Mesothelial cell of epicardium (in vitro differentiated cells): ENCODE measurements around the genes OR10G7, OR8B2 and ROBO3.

DNA sequence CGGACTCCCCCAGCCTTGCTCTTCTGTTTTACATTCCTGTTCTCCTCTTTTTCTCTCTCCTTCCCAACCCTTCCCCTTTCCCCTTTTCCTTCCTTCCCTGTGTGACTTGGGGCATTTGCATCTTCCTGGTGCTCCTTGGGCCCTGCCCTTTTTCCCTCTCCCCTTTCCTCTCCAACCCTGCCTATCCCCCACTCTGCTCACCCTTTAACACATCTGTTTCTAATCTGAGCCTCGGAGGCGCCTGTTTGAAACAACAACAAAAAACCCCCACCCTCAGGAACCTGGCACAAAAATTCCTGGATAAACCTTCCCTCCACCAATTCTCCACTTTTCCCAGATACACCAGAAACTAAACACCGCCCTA is 766 bp downstream of the CLMP start:
- PRO-cap = no peak

GRCh38 chr11:123320240-123320507 is 109.9 kb upstream of the GRAMD1B start:
- PRO-cap = no peak

GRCh38 chr11:123461096-123461518 is 31.0 kb downstream of the GRAMD1B start:
- PRO-cap = no peak

DNA sequence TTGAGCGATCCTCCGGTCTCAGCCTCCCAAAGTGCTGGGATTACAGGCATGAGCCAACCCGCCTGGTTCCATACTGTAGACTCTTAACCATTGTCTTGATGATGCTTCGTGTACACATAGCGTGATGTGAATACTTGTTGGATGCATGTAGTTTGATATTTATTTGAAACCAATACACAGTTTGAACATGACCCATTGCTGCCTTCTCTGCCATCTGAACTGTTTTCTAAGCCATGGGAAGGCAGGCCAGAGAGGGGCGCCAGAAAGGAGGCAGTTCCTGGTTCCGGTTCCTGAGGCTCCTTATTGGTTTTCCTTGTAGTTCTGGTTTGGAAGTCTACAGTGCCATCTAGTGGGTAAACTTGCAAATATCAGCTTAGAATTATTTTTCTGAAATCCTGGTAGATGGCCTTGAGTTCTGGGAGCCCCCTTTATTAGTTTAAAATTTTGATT is 48.2 kb downstream of the GRAMD1B start:
- PRO-cap = no peak

- PRO-cap = no peak
Observed at GRCh38 chr11:123542334-123542772, 112.1 kb downstream of the SCN3B start.

GRCh38 chr11:123628955-123629823 is 25.2 kb downstream of the SCN3B start:
- PRO-cap = no peak

- PRO-cap = no peak
Observed at GRCh38 chr11:124041197-124041737, at the start of gene OR10G7. TSS of gene OR10G7 (minus strand) at chr11:124041325.

- PRO-cap = no peak
Observed at GRCh38 chr11:124384237-124384678, at the start of gene OR8B2. TSS of gene OR8B2 (minus strand) at chr11:124384499.

- PRO-cap = no peak
Observed at GRCh38 chr11:124673063-124673650, 382 bp downstream of the SIAE start.

DNA sequence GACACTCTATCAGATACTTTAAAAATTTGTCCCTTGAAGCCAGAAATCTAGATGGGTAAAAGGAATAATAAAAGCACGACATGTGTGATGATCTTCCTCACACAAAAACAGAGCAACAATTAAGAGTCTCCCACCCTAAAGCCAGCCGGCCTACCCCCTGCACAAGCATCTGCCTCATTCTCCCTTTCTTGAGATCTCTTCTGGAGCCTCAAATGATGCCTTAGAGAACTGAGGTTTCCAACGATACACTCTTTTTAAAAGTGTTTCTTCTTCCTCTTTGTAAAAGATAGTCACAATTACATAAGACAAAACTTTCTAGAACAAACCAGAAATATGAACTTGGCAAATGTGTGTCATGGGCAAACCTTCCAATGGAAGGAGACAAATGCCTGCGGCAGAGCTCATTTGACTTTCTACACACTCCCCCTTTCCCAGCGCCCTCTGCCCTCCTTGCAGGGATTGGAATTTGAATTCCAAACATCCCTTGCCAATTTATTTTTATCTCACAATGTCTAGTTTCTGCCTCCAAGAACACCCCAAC is 14.6 kb upstream of the ESAM start:
- PRO-cap = no peak

DNA sequence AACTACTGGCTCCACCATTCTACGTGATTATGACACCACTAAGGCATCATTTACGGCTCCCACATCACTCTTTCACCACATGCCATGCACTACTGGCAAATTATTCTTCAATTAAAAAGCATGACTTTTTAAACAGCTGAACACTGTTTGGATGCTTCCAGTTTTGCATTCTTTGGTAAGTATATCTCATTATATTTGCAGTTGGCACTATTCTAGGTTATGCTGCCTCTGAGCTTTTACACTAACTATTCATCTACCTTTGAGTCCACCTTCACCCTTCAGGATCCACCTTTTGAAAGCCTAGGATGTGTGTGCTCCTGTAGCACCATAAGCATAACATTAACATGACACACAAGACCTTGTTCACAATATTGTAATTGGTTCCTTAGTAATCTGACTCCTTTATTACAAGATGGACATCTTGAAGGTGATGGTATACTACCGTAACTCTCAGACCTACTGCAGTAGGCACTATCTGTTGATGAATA is 7.9 kb downstream of the MSANTD2 start:
- PRO-cap = no peak

GRCh38 chr11:124839312-124840240 is 25.7 kb upstream of the ROBO3 start:
- PRO-cap = no peak

DNA sequence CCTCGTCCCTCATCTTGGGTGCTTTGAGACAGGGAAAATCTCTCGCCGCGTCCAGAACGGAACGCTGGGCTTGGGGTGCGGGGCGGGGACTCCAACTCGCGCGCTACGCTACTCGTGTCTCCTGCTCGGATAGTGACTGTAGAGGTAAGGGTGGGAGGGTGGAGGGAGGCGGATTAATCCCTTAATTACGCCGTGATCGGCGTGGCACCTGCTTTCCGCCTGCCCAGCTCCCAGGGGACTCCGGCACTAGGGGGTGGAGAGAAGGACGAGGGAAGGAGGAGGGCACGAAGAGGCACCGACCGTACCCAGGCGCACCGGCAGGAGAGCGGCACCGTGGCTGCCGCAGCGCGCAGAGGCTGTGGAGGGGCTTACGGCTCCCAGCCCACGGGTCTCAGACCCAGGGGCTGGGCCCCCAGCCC is at the start of gene ROBO3:
ROBO3 (plus strand) TSS at position 302 of the 419 bp plus-strand sequence.
- PRO-cap = no peak

GRCh38 chr11:124878704-124879464 is 13.7 kb downstream of the ROBO3 start:
- PRO-cap = no peak

GRCh38 chr11:124891066-124891665 is 6.5 kb downstream of the ROBO4 start:
- PRO-cap = no peak

- PRO-cap = no peak
Observed at GRCh38 chr11:125168132-125168672, 3.7 kb downstream of the PKNOX2 start.

DNA sequence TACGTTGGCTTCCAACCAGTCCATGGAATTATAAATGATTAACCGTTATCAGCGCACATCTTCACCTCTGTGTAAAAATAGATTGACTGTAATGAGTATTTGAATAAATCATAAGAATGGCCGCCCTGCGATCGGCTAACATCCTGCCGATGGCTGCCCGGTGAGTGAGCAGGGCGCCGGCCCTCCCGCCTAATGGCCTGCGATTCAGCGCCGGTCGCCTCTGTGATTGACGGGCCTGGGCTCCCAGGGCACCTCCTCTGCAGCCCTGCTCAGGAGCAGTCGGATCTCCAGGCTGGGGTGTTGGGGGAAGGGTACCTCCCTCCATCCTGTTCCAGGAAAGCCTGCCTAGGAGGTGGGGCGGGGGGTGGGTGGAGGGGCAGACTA is 71.5 kb downstream of the PKNOX2 start:
- PRO-cap = no peak

DNA sequence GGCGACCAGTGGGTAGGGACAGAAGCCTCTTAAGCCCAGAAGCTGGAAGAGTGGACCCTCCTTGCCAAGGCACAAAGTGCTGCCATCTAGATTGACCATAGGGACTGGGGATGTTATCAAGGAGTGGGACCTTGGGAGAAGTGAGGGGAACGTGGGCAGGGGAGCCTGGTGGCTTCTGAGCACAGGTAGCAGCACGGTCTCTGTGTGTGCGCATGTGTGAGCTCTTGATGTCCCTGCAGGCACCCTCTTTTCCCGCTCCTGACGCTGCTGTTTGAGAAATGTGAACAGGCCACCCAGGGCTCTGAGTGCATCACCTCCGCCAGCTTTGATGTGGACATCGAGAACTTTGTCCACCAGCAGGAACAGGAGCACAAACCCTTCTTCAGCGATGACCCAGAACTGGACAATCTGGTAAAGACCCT is 110.7 kb downstream of the FEZ1 start:
- PRO-cap = no peak

DNA sequence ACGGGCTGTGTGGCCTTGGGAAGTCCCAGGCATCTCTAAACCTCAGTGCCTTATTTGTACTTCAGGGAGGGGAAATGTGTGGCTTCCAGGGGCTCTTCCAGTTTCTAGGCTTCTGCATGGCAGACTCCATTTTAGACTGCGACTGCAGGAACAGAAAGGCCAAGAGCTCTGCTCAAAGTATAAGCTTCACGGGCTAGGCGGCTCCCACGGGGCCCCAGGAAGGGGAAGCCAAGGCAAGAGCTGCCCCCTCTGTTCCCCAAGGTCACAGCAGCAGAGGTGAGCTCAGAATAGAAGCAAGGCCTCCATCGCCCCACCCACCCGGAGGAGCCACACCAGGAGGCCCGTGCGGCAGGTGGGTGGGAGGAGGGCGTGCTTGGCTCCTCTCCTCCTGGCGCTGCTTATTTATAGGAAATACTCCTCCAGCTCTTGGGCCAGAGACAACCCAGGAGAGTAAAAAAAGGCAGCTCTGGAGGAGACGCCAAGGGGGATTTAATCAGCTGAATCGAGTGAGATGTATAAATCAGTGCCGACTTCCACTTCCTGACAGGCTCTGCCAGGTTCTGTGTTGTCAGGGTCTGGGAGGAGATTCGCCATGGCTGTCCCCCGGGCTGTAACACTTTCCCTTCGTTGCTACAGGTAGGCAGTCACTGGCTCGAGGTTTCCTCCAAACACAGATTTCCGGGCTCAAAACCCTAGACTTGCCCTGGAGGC is 87.8 kb downstream of the FEZ1 start:
- PRO-cap = no peak

GRCh38 chr11:125451355-125451927 is 44.6 kb downstream of the FEZ1 start:
- PRO-cap = no peak